M059J (cell line): ENCODE results near the gene GMNN.

GRCh38 chr6:20210850-20211554 lies 1.3 kb downstream of the MBOAT1 start:
- RAMPAGE, long total RNA, result no peak

- RAMPAGE, long total RNA, result no peak
These were observed 89.8 kb upstream of the MBOAT1 start for GRCh38 chr6:20301848-20302617.

DNA sequence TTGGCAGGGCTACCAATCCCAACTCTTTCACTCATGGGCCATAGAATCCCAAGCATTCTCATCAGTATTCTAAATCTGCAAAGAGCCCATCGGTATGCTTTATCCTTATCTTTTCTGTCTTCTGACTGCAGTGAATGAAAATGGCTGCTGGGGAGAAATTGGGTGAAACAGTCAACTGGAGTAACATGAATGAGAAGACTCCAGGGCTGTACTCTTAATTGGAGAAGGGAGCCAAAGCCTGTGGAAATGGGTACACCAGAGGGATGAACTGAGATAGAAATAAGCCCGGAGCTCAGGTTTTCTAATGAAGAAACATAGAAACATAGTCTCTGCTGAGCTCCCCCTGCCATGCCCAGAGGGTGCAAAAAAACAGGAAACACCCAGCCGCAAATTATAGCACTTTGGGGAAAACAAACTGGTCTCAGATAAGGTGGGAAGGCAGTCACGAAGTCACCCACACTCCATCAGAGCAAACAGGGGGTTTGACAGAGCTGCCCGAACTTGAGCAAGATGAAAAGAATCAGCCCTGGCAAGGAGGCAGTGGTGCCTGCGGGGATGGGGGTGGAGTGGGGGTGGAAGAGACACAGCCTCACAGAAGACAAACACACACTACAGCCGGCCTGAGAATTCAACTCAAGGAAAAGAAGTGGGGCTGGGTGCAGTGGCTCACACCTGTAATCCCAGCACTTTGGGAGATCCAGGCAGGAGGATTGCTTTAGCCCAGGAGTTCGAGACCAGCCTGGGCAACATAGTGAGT lies 35.3 kb upstream of the E2F3 start:
- RAMPAGE, long total RNA, result no peak

DNA sequence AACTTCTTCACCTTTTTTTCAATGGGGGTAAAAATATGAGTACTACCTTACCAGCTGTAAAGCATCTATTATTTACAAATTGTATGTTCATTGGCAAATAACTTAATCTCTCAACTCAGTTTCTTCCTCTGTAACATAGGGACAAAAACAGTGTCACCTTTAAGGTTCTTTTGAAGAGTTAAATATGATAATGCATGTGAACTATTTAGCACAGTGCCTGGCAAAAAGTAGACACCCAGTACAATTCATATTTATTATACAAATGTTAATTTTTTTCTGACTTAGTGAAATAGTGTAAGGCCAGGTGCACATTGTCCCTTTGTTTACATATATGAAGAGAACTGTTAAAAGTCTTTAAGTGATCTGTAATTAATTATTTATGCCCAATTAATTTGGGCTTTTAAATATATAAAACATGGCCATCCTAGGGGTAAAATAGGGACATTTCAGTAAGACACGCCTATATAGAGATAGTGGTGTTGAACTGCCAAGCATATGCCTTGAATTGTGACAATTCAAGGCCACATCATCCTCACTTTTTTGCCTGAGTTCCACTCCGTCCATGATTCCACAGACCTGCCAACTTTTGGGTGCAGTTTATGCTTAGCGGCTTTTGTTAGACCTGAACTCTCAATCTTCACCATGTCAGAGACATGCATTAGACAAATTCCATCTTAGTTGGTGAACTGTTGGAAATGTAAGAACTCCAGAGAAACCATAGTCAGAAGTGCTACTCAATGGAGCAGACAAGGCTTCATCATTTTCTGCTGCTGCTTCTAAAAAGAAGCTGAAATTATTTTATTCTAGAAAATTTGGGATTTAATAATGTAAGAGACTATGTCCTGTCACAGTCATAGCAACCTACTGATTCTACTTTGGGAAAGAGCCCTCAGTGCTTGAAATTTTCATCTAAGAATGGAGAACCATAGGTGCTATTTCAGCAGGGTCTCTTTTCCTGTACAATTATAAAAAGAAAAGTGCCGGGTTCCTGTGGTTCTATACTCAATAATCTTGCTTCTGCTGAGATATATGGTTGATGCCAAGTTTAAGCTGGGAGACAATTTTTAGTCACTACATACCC lies 4.8 kb downstream of the E2F3 start:
- RAMPAGE, long total RNA, result no peak

DNA sequence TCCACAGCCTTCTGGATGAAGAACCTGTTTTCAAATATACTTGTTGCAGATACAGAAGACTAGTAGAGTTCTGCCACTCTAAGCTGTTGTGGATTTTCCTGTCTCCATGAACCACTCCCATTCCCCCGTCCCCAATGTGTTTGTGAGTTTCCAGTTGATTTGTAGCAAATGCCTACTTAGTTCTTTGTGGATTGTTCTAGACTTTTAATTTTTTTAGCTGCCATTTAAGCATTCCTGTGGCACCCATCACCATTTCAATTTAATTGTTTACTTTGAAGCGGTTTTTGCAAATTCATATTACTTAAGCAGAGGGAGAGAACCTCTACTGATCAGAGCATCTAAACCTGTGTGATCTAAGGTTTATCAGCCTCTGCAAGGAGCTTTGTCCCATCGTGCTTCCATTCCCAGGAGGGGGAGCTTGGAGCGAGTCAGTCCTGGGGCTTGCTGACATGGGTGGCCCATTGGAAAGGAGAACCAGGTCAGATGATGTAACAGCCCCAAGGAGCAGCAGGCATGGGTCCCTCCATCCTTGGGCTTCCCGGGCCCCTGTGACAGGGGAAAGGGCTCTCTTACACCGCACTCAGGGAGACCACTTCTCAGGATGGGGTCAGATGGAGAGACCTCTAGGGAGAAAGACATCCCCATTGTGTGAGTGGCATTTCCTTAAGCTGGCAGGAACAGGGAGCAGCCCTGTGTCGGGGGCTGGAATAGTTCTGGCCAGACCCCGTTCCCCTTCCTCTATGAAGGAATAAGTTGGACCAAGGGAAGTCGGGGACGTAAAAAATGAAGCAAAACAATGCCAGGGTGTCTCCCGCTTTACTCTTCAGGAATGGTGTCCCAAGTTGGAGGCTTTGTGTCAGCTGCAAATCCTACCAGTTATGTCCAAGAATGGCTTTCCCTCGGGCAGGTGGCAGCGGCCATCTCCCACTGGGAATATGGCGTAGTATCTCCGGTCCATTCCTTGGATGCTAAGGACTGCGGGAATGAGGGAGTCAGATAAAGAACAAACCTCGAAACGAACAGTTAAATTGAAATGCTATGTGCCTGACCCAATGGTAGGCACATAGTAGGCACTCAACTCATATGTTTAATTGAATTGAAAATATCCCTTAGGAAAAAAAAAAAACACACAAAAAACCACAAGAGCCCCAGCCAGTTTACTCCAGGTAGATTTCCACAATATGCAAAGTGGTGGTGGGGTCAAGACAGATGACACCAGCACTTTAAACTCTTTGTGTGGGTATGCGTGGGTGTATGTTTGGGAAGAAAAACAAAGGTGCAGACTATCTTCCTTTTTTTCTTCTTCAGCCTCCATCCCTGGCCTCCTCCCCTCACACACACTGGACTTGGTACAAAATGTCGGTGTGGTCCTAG lies 42.7 kb upstream of the CDKAL1 start:
- RAMPAGE, long total RNA, result no peak

DNA sequence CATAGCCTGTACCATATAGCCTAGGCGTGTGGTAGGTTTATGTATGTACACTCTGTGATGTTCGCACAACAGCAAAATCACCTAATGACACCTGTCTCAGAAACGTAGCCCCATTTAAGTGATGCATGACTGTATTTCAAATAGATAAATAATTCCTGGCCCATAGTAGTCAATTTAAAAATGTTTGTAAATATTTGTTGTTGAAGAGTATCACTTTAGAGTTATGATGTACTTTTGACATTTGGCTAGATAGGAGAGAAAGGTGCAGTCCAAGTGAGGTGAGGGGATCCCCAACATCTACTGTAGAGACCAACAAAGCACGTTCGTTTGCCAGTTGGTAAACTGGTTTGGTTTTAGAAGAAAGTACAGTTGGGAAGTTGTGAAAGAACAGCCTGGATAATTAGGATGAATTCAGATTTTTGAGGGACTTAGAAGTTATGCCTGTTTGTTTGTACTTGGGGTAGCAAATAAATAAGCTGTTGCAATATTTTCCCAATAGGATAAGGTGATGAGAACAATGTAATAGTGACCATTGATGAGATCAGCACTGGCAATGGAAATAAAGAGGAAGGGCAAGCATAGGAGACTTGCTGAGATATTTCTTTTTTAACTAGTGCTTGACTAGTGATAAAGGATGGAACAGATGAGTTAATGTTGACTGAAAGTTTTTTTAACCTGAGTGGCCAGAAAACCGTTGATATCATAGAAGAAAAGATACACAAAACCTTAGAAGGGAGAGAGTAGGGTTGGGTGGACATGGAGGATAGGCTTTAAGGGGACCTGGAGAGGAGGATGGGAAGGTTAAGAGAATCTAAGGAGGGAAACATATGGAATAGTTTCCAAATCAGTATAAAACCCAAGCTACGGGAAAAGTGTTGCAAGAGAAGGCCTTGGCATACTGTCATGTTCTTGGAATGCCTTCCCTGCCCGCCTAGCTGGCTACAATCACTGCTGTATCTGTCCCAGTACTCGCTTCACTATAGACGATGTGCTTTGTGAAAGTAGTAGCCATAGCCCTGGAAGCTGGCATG lies 498.8 kb downstream of the CDKAL1 start:
- RAMPAGE, long total RNA, result no peak

DNA sequence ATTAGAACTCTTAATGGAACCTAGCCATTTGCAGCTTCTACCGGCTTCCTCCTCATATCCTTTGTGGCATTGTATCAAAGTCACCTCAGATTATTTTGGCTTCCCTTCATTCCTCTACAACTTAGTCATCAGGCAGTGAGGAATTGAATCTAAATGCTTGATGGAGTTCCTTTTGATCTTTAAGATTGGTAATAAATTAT lies 483.7 kb upstream of the SOX4 start:
- RAMPAGE, long total RNA, result no peak

GRCh38 chr6:21186063-21186369 lies 407.5 kb upstream of the SOX4 start:
- RAMPAGE, long total RNA, result no peak

- RAMPAGE, long total RNA, result no peak
These were observed 155.0 kb upstream of the SOX4 start for GRCh38 chr6:21438589-21438974.

- RAMPAGE, long total RNA, result no peak
These were observed 23.3 kb upstream of the SOX4 start for GRCh38 chr6:21570242-21570722.

DNA sequence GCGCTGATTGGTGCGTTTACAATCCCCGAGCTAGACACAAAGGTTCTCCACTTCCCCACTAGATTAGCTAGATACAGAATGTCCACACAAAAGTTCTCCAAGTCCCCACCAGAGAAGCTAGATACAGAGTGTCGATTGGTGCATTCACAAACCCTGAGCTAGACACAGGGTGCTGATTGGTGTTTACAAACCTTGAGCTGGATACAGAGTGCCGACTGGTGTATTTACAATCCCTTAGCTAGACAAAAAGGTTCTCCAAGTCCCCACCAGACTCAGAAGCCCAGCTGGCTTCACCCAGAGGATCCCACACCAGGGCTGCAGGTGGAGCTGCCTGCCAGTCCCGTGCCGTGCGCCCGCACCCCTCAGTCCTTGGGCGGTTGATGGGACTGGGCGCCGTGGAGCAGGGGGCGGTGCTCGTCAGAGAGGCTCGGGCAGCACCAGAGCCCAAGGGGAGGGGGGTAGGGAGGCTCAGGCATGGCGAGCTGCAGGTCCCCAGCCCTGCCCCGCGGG lies 16.0 kb downstream of the SOX4 start:
- RAMPAGE, long total RNA, result no peak

- RAMPAGE, long total RNA, result no peak
These were observed 349.1 kb downstream of the PRL start for GRCh38 chr6:21947554-21948353.

- RAMPAGE, long total RNA, result no peak
These were observed 183.8 kb downstream of the PRL start for GRCh38 chr6:22112933-22113523.

GRCh38 chr6:22442741-22443248 lies 126.6 kb upstream of the HDGFL1 start:
- RAMPAGE, long total RNA, result no peak

- RAMPAGE, long total RNA, result no peak
These were observed 2.1 kb upstream of the DCDC2 start for GRCh38 chr6:24359760-24360578.

GRCh38 chr6:24399938-24401140 lies 2.4 kb upstream of the MRS2 start:
- RAMPAGE, long total RNA, result no peak

GRCh38 chr6:24401461-24402043 lies 1.2 kb upstream of the MRS2 start:
- RAMPAGE, long total RNA, result no peak

DNA sequence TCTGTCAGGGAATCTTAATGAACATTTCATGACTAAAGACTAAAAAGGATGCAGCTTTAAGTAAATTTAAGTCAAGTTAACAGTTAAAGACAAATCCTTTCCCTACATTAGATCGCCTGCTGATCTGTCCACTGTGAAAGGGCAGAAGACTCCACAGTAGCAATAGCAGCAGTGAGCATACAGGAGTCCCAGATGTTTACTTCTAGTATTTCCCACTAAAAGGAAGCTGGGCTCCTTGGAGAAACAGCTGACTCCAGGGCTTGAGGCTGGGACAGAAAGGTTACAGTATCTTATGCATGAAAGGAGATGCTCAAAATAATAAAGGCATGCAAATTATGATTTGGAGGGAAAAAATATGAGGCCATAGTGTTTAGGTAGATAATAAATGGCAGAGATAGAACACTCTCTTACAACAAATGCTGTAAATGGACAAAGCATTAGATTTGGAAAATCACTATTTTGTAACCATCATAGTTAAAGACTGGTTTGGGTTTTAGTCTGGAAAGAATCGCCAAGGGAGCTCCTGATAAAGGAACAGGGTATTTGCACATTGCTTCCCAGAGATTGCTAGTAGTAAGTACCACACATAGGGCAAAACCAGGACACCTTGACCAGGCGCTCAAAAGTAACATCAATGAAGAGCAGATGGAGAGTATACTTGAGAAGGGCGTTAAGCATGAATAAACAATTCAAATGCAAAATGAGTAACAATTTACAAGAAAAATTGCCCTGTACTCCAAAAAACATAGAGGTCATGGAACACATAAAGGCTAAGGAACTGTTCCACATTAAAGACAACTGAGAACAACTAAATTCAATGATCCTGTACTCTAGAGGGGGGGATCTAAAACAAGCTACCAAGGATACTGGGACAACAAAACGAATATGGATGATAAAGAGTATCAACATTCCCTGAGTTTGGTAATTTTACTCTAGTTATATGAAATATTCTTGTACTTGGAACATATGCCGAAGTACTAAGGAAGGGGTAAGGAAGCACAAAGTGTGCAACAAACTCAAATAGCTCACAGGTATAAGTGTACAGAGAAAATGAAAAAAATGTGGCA lies 15.4 kb downstream of the C6orf62 start:
- RAMPAGE, long total RNA, result no peak

DNA sequence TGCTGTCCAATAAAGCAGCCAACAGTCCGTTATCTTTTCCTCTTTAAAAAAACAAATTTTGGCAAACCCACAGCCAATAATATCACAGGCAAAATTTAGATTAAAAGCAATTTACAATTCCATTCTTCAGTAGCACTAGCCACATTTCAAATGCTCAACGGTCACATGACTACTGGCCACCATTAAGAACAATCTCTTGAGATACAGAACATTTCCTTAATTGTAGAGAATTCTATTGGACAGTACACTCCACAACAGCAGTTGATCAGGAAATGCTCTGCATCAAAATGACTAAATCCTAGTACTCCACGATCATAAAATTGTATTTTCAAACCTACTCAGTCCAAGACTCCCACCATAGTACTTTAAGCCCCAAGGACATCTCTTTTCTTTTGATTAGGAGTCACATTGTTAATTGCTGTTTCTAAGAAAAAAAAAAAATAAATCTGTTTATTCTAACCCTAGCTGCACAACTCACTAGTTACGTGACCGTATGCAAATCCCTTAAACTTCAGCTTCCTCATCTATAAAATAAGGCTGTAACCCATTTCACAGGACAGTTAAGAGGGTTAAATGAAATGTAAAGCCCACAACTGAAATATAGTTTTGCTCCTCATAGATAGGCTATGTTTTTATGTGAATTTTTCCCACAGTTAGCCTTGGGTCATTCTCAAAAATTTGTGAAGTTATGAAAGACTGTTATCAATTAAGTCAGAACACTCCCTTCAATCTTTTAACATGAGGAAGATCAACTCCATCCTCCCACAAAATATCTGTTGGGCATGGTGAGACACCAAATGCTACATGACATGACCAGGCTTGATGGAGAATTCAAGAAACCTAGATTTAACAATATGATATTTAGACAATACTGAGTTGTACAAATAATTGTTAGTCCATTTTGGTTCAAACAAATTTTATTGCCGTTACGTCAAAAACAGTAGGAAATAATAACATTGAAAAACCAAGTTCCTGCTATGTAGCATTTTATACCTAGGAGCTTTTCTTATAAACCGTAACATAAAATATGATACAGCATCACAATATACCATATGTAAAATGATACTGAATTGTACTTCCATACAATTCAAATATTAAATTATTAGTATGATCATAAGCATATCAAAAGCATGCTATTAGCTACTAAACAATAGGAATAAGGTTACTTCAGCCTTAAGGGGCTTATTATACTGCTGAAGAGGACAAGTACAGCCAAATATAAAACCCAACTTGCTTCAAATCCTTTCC lies 9.5 kb downstream of the C6orf62 start:
- RAMPAGE, long total RNA, result no peak

DNA sequence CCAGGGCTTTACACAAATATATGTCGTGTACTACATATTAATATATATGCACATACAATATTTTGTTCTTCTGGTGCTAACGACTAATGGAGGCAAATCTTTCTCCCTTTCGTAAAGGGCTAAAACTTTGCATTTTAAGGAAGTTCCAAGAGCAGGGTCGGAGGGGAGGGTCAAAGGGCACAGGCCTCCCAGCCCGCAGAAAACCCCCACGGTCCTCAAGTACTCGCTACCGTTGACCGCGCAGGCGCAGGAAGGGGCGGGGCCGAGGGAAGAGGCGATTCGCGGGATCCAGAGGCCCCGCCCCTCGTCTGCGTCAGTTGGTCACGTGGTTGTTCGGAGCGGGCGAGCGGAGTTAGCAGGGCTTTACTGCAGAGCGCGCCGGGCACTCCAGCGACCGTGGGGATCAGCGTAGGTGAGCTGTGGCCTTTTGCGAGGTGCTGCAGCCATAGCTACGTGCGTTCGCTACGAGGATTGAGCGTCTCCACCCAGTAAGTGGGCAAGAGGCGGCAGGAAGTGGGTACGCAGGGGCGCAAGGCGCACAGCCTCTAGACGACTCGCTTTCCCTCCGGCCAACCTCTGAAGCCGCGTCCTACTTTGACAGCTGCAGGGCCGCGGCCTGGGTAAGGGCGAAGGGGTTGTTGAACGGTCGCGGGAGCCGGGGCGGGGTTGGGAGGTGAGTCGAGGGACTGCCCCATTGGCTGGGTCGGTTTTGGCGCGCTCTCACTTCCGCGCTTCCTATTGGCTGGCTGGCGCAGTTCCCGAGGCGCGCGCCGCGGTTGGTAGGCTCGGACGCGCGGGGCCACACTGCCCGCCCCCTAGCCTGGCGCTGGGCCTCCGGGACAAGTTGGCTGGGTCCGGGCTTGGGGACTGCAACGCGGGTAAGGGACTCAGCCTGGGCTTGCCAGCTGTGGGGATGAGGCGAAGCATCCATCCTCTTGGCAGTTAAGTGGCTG lies at the start of gene GMNN:
Gene GMNN, plus strand, starts transcription at position 313 of the 953 bp plus-strand sequence.
- RAMPAGE, long total RNA, result start-site peak on the plus strand centred at position 344 of the sequence, 75 bp wide, 474 and 203 reads in 2 replicates